GM12891 (cell line): ENCODE data around the gene GAMT.

DNA sequence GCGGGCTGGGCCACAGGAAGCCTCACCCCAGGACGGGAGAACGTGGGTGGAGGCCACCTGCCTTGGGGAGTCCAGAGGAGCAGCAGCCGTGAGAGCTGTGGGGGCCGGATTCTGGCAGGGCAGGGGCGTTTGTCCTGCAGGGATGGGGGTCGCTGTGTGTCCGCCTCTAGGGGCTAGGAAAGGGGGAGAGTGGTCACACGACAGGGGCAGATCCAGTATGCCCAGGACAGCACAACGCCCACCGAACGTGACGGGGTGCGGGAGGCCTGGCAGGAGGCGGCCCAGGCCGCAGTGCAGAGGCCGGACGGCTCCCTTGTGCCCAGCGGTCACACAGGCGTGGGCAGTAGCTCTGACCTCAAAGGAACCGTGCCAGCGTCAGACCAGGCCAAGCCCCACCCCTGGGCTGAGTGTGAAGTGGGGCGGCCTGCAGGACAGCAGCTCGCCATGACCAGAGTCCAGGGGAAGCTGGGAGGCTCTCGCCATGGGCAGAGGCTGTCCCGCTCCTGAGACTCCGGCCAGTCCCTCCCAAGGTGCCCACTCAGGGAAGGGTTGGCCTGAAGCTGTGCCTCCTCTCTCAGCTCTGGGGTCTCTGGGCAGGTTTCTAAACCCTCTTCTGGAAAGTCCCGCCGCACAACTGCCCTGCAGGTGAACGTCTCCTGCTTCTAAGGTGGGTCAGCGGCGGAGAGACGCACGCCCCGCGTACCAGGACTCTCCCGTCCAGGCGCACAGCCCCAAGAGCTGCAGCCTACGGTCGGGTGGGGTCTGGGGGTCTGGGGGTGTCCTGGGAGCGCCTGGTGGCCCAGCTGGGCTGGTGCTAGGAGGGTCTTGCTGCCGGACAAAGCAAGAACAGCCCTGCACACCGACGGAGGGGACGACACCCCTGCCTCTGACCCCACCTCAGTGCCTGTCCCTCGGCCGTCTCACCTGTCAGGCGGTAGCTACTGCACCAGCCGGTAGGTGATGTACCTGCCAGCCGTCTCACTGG lies 6.3 kb downstream of the POLR2E start:
- RRBS, result no CpG with 5 or more reads among the region's 50 CpGs

GRCh38 chr19:1103598-1103865 lies 262 bp upstream of the GPX4 start:
- RRBS, result 1% methylated on average over 11 of the region's 22 CpGs

DNA sequence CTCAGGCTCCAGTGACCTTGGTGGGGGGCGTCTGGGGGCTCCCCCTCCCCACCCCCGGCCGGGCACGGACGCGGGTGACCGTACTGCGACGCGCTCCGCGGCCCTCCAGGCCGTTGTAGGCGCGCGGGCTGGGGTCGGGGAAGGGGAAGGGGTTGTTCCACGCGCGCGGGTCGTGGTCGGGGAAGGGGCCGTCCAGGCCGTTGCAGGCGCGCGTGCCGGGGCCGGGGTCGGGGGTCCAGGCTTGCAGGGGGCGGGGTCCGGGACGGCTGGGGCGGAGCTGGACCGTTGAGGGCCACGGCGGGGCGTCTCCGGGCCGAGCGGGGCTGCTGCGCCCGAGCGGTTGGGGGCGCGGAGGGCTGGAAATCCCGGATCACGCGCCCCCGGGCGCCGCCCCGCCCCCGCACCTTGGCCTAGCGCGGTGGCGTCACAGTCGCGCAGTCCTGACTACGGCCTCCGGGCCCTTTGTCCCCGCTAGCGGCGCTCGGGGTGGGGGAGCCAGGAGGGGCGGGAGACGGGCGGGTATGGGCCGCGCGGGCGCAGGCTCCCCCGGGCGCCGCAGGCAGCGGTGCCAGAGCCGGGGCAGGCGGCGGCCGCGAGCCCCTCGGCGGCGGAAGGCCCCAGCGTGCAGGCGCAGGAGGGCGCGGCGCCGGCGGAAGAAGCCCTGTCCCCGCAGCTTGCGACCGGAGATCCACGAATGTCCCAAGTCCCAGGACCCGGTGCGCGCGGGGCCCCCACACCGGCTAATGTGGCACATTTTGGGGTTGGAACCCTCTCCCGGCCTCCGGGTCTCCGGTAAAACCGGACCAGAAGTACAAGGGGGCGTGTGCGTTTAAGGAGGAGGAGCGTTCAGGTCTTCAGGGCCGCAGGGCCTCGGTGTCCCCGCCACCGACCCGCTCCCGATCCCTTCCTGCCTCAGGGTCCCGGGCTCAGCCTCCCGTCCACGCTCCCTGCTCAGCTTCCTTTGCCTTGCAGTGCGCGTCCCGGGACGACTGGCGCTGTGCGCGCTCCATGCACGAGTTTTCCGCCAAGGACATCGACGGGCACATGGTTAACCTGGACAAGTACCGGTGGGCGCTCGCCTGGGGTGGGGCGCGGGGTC lies 769 bp downstream of the GPX4 start:
- RRBS, result 3% methylated on average over 63 of the region's 133 CpGs

DNA sequence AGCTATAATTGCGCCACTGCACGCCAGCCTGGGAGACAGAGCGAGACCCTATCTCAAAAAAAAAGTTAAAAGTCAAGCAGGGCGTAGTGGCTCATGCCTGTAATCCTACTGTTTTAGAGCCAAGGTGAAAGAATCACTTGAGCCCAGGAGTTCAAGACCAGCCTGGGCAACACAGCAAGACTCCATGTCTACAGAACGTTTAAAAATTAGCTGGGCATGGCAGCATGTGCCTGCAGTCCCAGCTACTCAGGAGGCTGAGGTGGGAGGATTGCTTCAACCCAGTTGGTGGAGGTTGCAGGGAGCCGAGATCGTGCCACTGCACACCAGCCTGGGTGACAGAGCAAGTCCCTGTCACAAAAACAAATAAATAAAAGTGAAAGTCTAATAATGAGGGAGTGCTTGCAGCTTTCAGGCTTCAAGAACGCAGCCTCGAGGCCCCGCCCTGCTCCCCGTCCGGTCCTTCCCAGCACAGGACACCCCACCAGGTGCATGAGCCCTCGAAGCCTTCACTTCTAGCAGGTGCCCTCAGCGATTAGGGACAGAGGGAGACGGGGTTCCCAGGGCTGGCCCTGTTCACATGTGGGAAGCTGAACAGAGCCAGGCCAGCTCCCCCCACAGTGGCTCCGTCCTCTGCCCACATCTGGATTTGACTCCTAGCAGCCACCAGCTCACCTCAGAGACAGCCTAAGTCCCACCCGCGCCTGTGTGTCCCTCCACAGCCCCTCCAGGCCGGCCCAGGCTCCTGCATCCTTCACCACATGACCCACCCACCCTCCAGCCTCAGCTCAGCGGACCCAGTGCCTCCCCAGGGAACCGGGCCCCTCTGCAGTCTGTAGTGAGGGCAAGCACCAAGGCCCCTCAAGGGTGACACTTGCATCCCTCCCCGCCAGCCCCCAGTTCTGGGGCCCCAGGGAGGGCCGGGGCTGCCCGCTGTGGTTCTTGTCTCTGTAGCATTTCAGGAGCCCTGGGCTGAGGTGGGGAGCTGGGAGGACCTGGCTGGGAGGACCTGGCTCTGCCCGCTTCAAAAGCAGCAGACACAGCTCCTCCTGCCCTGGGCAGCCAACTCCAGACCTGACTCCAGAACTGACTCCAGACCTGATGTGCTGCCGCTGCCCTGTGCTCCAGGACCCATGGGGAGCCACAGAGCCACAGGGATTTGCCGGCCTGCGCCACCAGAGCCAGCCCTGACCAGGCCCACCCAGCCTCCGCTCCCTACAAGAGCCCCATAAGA lies 27.1 kb downstream of the GPX4 start:
- RRBS, result 6% methylated on average over 5 of the region's 29 CpGs

- RRBS, result 100% methylated on average over 1 of the region's 12 CpGs
Observed at GRCh38 chr19:1147263-1147547, 26.9 kb downstream of the SBNO2 start.

GRCh38 chr19:1154570-1155940 lies 19.0 kb downstream of the SBNO2 start:
- RRBS, result 90% methylated on average over 9 of the region's 51 CpGs

DNA sequence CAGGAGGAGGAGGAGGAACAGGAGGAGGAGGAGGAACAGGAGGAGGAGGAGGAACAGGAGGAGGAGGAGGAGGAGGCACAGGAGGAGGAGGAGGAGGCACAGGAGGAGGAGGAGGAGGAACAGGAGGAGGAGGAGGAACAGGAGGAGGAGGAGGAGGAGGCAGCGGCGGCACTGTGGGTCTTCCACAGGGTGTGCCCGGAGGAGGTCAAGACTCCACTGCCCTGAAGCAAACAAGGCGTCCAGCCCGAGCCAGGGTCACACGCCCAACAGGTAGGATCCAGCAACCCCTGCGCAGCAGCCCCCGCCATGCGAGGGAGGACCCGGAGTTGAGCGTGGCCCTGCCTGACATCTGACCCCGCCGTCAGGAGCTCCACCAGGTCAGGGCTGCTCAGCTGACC lies 9.2 kb downstream of the SBNO2 start:
- RRBS, result no CpG with 5 or more reads among the region's 13 CpGs

DNA sequence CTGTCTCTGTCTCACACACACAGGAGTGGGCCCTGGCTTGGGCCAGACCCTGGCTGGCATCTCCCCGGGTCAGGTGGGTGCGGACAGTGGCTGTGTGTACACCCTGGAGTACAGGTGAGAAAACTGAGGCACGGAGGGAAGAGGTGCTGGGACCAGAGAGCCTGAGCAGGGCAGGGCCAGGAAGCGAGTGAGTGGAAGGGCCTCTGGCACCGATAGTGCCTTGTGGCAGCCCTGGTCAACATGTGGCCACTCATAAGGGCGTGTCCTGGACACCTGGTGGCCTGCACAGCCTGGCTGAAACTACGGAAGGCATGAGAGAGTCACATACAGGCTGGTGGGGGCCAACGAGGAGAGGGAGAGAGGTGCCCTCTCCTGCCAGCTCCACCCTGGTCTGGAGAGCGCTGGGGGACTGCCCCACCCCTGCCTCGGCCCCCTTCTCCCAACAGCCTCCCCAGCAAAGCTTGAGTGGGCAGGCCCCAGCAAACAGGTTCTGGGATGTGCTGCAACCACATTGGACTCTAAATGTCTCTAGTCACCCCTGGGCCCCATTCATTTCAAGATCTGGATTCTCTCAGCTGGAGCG lies 6.0 kb downstream of the CBARP start:
- RRBS, result no CpG with 5 or more reads among the region's 11 CpGs

GRCh38 chr19:1249303-1249725 lies 931 bp downstream of the MIDN start:
- RRBS, result 1% methylated on average over 37 of the region's 65 CpGs

- RRBS, result 3% methylated on average over 3 of the region's 19 CpGs
Observed at GRCh38 chr19:1253244-1253942, 5.0 kb downstream of the MIDN start.

DNA sequence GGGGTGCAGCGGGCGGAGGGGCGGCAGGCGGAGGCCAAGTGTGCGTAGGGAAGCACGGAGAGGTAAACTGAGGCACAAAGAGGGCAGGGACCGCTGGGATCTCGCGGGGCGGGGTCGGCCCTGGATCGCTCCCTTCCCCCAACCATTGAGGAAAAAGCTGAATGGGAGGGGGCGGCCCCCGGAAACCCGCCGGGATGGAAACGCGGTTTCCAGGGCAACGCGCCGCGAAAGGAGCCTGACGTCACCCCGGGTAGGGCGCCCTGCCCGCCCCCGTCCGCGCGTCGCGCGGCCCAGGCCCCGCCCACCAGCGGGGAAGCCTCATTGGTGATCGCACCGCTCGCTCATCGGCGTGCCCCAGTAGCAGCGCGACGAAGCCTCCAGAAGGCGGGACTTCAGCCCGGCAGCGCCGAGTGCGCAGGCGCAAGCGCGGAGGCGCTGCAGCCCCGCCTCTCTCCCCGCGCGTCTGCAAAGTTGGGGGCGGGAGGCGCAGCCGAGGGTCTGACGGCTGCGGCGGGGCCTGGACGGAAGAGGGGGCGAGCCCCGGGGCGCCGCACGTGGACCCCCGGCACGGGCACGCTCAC lies 8.4 kb upstream of the CIRBP start:
- RRBS, result under 1% methylated on average over 12 of the region's 71 CpGs

DNA sequence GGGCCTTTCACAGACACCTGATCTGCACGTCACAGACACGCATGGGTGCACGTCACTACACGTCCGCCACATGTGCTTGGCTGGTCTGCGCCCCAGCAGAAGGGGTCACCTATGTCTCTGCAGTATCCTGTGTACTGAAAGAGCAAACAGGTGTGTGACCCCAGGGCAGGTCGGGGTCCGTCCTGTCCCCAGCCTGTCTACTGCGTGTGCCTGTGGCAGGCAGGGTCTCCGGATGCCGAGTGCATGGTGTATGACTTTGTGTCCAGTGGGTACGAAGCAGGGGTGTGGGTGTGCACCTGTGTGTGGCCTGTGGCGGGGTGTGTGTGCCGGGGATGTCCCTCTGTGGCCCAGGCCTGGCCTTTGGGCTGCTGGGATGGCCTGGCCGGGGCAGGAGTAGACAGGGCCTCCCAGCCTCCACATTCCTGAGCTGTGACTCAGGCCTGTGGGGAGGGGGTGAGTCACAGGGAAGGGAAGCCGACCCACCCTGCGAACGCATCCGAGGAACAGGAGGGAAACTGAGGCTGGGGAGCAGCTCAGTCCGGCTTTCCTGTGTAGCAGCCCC lies 3.9 kb upstream of the CIRBP start:
- RRBS, result 4% methylated on average over 4 of the region's 20 CpGs

GRCh38 chr19:1304144-1304682 lies 18.5 kb downstream of the EFNA2 start:
- RRBS, result no CpG with 5 or more reads among the region's 17 CpGs

- RRBS, result no CpG with 5 or more reads among the region's 11 CpGs
Observed at GRCh38 chr19:1363642-1364155, 8.9 kb downstream of the PWWP3A start.

DNA sequence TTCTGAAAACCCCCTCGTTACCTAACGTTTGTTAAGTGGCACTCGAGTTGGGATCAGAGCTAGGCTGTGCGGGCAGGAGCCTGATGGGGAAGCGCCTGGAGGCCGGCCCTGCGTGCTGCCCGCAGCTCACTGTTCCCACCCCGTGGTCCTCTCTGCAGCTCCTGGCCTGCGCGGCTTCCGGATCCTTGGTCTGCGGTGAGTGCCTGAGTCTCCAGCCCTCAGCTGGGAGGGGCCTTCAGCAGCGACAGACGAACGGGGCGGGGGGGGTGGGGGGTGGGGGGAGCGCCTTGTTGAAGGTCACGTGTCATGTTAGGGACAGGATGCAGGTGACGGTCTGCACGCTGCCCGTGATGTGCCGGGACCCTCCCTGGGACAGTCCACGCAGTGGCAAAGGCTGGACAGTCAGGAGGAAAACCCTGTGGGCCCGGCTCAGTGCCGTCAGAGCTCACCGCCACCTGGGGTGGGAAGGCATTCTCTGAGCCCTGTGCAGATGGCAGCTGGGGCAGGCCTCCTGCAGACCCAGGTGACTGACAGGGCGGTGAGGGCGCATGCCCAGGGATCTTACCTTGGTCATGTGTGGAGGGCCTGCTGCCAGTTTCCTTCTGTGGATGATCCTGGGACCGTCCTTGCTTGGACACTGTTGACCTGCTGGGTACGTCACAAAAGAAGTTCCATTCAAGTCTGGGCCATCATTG lies 4.1 kb downstream of the NDUFS7 start:
- RRBS, result 99% methylated on average over 3 of the region's 31 CpGs

DNA sequence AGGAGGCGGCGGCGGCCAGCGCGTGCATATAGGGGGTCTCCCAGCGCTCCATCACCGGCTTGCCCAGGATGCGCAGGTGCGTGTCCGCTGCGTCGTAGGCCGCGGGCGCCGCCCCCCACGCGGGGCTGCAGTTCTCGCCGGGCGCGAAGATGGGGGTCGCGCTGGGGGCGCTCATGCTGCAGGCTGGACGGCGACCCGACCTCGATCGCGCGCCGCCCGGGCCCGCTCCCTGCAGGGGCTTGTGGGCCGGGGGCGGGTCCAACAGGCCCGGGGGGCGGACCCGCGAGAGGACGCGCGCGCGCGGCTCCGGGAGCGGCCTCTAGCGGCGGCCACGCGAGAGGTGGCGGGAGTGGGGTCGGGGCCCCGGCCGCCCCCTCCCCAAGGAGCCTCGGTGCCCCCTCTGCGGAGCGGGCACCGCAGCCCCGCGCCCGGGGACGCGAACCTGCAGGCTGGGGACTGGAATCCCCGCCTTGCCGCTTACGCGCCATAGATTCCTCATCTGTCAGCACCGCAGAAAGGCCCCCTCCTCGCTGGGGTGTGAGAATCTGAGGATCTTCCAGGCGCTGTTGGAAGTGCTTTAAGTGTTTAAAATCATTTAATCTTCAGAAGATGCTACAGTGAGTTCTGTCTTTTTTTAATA lies at the start of gene GAMT:
GAMT (minus strand) TSS at position 241 of the 640 bp plus-strand sequence.
- RRBS, result 2% methylated on average over 56 of the region's 73 CpGs

GRCh38 chr19:1412466-1412718 lies 5.0 kb downstream of the DAZAP1 start:
- RRBS, result 81% methylated on average over 4 of the region's 10 CpGs

DNA sequence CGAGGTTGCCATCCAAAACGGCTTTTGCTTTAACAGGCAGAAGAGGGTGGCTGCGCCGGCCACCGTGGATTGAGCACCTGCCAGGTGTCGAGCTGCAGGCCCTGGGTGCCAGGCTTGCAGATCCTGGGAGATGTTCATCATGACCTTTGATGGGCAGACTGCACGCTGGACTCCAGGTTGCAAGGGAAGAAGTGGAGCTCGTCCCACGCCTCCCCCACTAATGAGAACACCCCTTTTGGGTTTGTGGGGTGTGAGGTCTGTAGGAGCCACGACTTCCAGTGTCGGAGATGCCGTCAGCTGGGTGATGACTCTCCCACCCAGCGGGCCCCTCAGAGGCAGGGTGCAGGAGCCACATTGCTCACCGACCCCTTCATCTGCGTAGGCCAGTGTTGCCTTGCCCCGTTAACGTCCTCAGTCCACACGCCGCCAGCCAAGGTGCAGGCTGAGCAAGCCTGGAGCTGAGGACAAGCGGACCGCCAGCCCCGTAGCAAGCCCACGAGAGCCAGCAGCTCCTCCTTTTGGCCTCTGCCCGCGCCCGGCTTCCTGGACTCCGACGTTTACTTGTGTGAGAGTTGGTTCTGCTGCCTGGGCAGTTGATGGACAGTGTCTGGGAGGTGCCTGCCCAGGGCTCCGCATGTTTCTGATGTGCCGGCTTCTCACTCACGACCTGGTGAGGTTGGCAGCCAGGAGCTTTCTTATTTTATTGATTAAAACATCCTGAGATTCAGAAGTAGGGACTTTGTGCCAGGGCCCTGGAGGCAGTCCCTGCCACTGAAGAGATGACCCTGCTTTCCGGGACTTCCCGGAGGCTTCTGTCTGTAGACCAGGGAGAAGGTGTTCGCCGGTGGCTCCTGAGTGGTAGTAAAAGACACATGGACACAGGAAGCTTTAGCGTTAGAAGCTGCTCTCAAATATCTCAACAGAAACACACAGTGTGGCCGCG lies 5.6 kb downstream of the DAZAP1 start:
- RRBS, result no CpG with 5 or more reads among the region's 38 CpGs

- RRBS, result 80% methylated on average over 10 of the region's 34 CpGs
Observed at GRCh38 chr19:1472797-1473781, 5.9 kb downstream of the C19orf25 start.

DNA sequence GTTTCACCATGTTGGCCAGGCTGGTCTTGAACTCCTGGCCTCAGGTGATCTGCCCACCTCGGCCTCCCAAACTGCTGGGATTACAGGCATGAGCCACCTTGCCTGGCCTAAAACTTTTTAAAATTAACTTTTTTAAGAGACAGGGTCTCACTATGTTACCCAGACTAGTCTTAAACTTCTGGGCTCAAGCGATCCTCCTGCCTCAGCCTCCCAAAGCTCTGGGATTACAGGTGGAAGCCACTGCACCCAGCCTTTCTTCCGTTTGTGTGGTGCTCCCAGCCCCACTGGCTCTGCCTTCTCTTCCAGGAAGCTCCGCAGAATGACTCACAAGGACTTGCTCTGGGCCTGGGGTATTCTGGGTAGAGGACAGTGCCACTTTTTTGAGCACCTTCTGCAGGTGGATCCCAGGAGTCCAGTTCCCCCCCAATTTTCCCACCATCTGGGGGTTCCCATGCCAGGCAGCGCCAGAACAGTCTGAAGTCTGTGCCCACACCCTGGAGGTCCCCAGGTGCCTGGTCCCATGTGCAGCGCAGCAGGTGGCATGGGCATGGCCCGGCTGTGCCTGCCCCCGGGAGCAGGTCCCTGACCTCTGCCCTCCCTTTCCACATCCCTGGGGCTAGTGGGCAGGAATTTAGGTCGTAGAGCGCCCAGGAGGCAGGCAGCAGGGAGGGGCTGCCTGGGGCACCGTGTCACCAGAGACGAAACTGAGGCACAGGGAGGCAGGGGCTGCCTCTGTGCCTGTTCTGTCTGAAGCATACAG lies 1.5 kb downstream of the REEP6 start:
- RRBS, result no CpG with 5 or more reads among the region's 12 CpGs